Zone of skin (tissue), 1 donor: ENCODE measurements around a stretch of chr7.

- RRBS = no CpG with 5 or more reads among the region's 22 CpGs
Measured at GRCh38 chr7:157339855-157340646, 3.2 kb downstream of the DNAJB6 start.

DNA sequence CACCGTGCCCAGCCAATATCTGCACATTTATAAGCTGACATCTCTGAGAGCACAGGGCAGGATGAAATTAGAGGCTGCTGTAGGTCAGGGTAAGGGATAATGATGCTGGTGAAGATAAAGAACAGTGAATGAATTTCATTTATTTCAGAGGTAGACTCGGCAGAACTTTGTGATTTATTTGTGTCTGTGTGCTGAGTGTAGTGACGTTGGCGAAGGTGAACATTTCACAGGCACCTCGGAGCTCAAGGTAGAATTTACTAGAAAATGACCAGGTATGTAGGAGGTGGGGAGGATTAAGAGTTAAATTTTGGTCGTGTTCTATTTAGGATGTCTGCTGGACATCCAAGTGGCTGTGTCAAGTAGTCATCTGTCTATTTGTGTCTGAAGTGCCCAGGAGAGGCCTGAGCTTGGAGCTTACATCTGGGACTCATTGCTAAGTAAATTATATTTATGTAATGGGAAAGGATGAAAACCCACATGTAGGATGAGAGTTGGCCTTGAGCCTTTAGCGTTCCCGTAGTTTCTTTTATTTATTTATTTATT lies 17.9 kb downstream of the DNAJB6 start:
- RRBS = no CpG with 5 or more reads among the region's 8 CpGs

- RRBS = no CpG with 5 or more reads among the region's 25 CpGs
Measured at GRCh38 chr7:157386788-157387638, 50.2 kb downstream of the DNAJB6 start.

DNA sequence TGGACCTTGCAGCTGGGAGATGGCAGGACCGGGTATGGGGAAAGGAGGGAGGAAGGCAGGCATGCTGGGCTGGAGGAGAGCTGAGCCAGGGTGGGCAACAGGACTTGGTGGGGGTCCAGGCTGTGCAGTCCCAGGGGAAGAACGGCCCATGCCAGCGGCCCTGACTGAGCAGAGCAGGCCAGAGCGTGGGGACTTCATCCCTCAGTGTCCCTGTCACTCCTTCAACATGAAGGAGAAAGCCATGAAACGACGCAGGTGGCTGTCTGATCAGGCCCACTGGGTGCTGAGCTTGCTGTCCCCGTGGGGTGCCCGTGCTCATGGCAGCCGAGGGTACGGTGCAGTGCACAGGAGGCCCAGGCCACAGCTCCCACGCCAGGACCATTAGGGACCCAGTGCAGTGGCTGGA lies 519.6 kb downstream of the PTPRN2 start:
- RRBS = no CpG with 5 or more reads among the region's 11 CpGs

GRCh38 chr7:158325992-158326437 lies 261.6 kb downstream of the PTPRN2 start:
- RRBS = no CpG with 5 or more reads among the region's 11 CpGs

DNA sequence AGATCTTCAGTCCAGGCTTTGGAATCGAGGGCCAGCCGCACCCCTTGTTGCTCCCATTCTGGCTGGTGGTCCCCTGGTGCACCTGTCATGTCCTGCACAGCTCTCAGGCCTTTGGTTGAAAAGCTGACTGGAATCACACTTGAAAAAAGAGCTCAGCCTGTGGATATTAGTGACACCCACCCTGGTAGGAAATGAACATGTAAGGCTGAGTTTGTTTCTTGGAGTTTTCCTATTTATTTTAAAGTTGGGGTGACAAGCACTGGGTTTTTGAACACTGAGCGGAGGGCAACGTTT lies 166.6 kb downstream of the PTPRN2 start:
- RRBS = no CpG with 5 or more reads among the region's 4 CpGs

GRCh38 chr7:158537112-158537736 lies 50.4 kb downstream of the PTPRN2 start:
- RRBS = no CpG with 5 or more reads among the region's 14 CpGs

- RRBS = 88% methylated on average over 2 of the region's 7 CpGs
Measured at GRCh38 chr7:158540013-158540268, 47.7 kb downstream of the PTPRN2 start.

- RRBS = no CpG with 5 or more reads among the region's 8 CpGs
Measured at GRCh38 chr7:158583421-158584085, 4.1 kb downstream of the PTPRN2 start.

DNA sequence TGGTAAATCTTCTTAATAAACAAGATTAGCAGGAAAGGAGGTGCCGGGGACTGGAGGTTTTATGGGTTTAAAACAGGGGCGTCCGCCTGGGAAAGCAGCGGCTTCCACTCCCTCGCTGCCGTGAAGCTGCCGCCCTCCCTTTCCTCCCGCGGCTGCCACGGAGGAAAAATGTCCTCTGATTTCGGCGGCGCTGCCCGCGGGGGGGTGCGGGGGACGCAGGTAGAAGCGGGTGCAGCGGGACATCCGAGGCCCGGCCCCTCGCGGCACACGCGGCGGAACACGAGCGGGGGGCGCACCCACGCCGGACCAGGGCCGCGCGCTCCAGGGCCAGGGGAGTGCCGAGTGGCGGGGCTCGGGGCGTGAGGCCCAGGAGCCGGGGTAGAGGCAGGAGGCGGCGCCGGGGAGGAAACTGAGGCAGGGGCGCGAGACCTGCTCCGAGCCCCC lies 1.0 kb downstream of the PTPRN2 start:
- RRBS = 5% methylated on average over 21 of the region's 45 CpGs

- RRBS = no CpG with 5 or more reads among the region's 7 CpGs
Measured at GRCh38 chr7:158590673-158590817, 2.9 kb upstream of the PTPRN2 start.

GRCh38 chr7:158631842-158632221 lies 44.2 kb upstream of the PTPRN2 start:
- RRBS = no CpG with 5 or more reads among the region's 4 CpGs

- RRBS = no CpG with 5 or more reads among the region's 12 CpGs
Measured at GRCh38 chr7:158662987-158663665, 41.5 kb downstream of the NCAPG2 start.

DNA sequence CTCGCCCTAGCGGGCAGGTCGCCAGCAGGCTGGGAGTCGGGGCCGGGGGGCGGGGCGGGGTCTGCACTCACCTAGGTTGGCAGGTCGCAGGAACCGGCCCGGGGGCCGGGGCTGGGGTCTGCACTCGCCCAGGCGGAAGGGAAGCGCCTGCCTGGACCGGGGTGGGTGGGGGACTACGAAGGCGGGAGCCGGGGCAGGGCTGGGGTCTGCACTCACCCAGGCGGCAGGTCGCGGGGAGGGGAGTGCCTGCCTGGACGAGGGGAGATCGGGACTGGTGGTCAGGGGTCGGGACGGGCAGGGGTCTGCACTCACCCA lies 575 bp downstream of the ESYT2 start:
- RRBS = 2% methylated on average over 14 of the region's 25 CpGs

- RRBS = no CpG with 5 or more reads among the region's 4 CpGs
Measured at GRCh38 chr7:158850119-158850532, 6.2 kb upstream of the DYNC2I1 start.

DNA sequence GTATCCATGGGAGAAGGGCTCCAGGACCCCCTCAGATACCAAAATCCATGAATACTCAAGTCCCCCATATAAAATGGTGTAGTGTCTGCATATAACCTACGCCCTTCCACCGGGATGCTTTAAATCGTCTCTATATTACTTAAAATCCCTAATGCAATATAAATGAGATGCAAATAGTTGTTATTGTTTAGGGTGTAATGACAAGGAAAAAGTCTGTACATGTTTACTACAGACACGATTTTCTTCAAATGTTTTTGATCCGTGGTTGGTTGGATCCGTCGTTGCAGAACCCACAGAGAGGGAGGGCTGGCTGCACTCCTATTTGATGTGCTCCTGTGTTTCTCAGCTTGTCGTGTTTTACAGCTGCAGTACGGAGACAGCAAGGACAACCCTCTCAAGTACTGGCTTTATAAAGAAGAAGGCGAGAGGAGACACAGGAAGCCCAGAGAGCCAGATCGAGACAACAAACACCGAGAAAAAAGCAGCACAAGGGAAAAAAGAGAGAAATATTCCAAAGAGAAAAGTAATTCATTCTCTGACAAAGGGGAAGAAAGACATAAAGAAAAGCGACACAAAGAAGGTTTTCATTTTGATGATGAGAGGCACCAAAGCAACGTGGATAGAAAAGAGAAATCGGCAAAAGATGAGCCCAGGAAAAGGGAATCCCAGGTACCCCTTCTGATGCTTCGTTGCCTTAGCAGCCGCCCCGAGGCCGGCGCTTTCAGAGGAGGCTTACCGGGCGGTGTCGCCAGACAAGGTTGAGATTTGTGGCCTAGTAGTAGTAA lies 23.2 kb downstream of the DYNC2I1 start:
- RRBS = no CpG with 5 or more reads among the region's 23 CpGs

GRCh38 chr7:159094415-159094799 lies 50.3 kb downstream of the VIPR2 start:
- RRBS = 80% methylated on average over 1 of the region's 14 CpGs

GRCh38 chr7:159143627-159144194 lies 956 bp downstream of the VIPR2 start:
- RRBS = no CpG with 5 or more reads among the region's 35 CpGs